Vermiform appendix (tissue), 1 donor: ENCODE data around the genes CCDC185 and WDR26.

DNA sequence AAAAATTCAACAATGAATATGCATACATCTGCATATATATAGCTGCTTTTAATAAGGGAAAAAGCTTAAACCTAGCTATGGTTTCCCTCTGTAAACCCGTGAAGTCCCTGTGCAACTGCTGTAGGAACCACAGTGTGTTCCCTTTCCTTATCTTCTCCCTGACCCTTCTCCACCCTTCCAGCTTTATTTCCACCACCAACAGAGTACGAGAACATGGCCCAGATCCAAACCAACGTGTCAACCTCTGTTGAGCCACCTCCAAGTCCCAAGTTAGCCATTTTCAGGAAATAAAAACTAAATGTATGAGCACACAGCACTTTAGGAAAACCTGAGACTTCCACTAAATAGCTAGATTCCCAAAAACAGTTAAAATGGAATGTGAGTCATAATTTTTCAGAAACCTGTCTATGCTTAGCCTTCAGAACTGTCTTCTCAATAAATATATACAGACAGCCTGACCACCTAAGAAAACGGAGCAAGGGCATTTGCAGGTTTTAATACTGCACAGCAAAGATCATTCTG lies 20.2 kb downstream of the SUSD4 start:
- PRO-cap = no peak

DNA sequence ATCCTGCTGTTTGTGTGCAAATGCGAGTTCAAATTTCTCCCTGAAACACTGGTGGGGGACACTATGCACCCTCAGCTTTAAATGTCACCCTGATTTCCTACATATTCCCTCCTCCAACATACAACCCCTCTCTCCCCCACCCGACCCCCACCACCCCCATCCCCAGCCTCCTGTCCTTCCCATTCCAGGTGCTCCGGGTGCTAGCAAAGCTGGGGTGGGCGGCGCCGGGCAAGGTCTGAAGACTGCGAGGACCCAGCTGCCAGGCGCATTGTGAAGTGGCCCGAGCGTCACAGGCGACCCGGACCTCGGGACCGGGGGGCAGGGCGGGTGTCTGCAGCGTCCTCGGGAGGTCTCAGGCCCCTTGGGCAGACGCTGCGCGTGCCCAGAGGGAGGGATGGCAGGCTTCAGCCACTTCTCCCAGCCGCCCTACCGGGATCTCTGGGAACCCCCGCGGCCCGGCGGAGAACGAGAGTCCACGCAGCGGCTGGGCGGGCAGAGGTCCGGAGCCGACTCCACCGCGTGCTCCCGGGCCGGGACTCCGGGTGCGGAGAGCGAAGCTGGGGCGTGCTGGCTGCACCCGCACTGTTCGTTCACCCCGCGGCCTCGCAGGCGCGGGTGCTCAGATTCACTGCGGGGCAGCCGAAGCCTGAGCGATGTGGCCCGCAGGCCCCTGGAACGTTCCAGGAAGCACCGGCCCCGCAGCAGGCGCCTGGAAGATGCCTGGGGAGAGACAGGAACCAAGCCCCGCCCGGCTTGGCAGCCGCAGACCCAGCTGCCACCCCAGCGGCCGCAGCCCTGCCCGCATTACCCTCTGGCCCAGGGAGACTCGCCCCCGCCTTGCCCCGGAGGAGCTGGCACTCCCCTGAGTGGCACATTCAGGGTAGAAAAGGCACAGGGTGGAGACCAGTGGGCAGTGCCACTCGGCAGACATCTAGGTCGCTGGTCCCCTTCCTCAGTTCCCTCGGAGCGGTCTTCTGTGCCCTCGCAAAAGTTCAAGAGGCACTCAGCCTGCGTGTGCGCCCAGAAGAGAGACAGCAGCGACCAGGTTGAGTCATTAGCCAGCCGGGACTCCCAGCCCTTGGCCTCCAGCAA lies at the start of gene CCDC185:
TSS of gene CCDC185 (plus strand) at position 334 of the 1,092 bp plus-strand sequence.
- PRO-cap = no peak

DNA sequence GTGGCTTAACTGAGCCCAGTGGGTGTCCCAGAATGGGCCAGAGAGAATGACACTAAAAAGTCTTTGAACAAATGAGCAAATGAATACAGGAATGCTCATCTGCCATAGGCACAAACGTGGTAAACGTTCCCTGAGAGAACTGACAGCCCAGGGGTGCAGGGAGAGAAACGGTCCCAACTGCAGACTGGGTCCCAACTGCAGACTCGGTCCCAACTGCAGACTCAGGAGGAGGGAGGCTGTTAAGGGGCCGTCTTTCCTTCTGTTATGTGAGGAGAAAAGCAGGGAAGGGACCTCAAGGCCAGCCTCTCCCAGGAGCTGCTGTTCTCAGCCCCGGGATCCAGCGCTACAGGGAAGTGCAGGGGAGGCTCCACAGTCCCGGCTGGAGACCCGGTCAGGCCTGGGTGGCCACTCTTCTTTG lies 21.5 kb downstream of the CAPN2 start:
- PRO-cap = no peak

GRCh38 chr1:223775933-223776220 lies 63.5 kb downstream of the CAPN2 start:
- PRO-cap = no peak

GRCh38 chr1:223777089-223777702 lies 64.9 kb downstream of the CAPN2 start:
- PRO-cap = no peak

DNA sequence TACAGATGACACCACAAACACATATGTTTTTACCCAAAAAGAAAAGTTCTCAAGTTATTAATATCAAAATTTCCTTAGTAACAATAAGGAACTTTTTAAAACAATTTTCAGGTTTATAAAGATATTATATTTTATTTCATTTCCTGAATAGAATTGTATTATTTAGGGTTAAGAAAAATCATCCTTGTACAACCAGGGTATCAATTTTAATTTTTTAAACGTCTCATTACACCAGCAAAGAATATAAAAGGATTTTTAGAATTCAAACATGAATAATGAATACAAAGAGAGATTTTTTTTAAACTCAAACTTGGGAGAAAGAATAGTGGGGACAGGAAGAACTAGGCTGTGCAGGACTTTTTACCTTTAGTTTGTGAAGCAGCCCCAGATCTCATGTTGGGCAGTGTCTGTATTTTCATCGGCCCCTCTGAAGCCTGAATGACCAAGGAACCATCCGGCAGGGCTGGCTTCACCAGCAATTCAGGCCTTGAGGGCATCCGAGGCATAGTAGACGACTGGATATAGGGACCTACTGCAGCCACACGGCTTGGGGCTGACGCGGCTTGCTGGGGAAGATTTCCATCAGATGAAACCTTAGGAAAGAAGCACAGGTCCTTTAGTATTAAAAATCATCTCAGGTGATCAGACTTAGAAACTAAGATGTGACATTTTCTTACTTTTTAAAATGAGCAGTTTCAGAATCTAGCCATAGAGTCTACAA lies 43.8 kb downstream of the TP53BP2 start:
- PRO-cap = no peak

- PRO-cap = no peak
Observed at GRCh38 chr1:223915449-223915946, 69.8 kb upstream of the TP53BP2 start.

GRCh38 chr1:223991625-223992351 lies 122.1 kb upstream of the FBXO28 start:
- PRO-cap = no peak

DNA sequence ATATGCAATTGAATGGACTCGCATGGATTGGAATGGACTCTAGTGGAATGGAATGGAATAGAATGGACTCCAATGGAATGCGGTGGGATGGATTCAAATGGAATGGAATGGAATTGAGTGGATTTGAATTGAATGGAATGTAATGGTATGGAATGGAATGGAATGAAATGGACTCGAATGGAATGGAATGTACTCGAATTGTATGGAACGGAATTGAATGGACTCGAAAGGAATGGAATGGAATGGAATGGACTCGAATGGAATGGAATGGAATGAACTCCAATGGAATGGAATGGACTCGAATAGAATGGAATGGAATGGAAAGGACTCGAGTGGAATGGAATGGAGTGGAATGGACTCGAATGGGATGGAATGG lies 99.5 kb upstream of the FBXO28 start:
- PRO-cap = no peak

DNA sequence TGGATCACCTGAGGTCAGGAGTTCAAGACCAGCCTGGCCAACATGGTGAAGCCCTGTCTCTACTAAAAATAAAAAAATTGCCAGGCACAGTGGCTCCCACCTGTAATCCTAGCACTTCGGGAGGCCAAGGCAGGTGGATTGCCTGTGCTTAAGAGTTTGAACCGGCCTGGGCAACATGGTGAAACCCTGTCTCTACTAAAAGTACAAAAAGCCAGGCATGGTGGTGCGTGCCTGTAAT lies 28.6 kb downstream of the FBXO28 start:
- PRO-cap = no peak

DNA sequence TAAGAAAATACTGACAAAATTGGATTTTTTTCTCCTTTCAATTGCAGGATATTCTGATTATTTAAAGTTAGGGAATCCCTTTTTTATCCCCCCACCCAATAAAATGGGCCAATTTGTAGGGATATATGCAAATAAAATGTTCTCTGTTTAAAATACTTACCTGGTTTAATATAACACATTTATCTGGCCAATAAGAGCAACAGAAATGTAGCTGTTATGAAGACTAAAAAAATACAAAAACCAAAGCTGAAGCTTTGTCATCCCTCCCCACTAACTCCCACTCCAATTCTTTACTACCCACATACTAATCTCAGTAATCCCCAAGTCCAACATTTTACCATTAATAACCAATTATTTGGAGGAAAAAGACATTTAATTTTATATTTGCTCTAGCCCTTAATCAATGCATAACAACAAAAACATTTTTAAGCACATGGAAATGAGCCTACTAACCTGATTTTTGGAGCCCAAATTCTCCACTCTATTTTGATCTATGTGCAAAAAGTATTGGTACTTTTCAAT lies 30.0 kb downstream of the CNIH4 start:
- PRO-cap = no peak

- PRO-cap = no peak
Observed at GRCh38 chr1:224388593-224389193, 32.0 kb downstream of the CNIH4 start.

DNA sequence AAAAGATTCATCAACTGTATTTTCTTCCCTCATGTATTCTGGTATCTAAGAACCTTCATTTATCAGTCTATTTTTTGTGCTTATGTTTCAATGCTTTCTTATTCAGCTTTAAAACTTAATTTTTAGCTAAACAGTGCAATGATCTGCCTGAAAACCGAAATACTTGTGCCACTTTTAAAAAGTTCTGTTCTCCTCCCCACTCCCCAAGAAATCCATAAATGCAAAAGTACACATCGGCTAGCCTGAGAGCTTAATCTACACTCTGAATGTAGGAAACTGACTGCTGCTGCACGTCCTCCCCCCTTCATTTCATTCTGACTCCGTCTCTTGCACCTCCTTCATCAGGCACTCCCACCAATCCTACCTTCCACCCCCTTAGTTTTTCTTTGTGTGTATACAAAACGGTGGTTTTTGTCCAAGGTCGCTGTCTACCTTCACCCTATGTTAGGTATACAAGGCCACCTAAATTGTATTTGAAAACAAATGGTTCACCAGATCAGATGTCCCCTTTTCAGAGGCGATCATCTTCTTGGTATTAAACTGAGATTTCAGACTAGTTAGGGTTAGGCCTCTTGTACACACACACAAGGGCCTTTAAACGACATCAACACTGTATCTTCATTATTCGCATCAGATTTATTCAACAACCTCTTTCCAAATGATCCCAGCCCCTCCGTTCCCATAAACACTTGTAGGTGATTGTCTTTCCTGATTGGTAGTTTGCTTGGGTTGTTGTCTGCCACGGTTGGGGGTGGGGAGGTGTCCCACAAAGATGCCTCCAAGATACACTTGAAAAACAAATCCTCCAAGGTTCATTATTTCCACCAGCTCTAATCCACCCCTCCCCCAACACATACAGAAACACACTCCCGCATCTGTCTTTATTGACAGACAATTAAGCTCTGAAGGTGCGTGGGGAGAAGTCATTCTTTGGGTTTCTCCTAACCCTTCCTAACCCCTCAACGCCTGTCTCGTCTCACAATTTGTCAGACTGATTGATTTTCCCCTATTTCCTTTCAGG lies 1.8 kb downstream of the WDR26 start:
- PRO-cap = no peak

GRCh38 chr1:224434629-224435264 lies at the start of gene WDR26:
Gene WDR26 (minus strand): TSS chr1:224434797.
- PRO-cap = bidirectional peak, plus-strand start at chr1:224434849, minus-strand start at chr1:224434756

DNA sequence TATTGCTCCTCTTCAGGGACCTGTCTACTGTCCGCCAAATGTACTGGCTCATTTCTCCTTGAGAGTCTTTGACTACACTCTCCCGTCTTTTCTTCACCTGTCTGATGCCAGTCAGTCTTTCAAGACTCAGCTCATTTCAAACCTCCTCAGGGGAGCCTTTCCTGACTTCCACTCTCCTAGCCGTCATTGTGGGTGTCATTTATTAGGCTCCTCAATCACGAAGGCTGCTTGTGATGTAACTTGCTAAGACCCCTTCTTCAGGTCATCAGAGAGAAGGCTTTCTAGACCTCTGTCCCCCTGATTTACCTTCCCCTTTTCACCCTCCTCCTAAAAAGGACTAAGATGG lies 2.2 kb upstream of the WDR26 start:
- PRO-cap = no peak

DNA sequence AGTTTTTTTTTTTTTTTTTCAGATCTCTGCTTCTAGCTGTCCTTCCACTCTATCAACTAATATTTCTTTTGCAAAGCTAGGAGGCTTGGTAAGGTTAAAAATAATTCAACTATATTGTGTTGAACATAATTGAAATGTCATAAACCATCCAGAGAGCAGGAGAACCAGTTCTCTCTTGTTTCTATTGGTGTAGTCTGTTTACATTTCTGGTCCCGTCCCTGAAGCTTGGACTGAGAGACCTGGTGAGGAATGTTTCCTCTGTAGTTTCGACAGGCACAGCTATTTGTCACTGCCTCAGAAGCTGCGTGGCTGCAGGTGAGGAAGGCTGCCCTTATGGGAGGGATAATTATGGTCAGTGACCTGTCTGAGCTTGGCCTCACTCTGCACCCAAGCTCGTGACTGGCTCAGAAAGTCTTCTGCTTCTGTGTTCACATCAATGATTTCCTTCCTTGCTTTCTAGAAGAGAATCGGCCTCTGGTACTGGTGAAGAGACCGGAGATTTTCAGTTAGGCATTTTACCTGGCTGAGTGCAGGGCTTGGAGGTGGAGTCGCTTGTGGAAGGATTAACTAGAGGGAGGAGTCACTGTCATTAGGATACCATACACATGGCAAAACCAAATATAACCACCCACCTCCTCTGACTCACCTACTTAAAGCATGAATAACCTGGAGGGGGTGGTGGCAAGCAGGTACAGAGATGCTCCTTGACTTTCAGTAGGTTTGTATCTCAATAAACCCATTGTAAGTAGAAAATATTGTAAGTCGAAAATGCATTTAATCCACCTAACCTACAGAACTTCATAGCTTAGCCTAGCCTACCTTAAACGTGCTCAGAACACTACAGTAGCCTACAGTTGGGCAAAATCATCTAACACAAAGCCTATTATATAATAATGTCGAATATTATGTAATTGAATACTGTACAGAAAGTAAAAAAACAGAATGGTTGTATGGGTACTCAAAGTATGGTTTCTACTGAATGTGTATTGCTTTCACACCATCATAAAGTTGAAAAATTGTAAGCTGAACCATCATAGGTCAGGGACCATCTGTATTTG lies 20.0 kb upstream of the WDR26 start:
- PRO-cap = no peak

GRCh38 chr1:224503189-224504021 lies 68.8 kb upstream of the WDR26 start:
- PRO-cap = no peak

GRCh38 chr1:224623564-224624303 lies 7.6 kb downstream of the CNIH3 start:
- PRO-cap = bidirectional peak, plus-strand start at chr1:224624186, minus-strand start at chr1:224623922

GRCh38 chr1:224733203-224733830 lies 117.2 kb downstream of the CNIH3 start:
- PRO-cap = no peak

- PRO-cap = no peak
Observed at GRCh38 chr1:224882428-224882670, 47.1 kb upstream of the DNAH14 start.